HTERT-HM (cell line): ENCODE measurements around a stretch of chr1.

DNA sequence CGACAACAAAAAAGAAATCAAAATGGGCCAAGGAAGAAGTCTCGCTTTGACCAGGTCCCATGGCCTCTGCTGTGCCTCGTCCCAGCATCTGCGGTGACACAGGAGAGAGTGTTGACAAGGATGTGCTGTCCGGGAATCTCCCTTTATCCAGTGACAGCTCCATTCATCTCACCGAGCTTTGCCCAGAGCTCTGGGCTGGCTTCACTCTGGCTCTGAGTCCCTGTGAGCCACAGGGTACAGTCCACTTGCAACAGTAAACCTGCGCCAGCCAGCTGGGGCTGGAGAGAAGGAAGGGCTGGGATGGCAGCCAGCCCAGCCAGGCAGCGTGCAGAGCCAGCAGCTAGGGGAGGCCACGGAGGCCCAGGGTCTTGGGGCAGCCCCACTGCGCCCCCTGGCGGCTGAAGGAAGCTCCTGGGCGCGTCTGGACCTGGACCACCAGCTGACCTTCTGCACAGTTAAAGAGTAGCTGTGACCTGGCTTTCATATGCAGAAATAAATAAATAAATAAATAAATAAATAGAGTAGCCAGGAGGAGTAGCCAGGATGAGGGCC lies 29.7 kb downstream of the ENO1 start:
- RRBS = no CpG with 5 or more reads among the region's 13 CpGs

GRCh38 chr1:8868758-8869525 lies 9.5 kb downstream of the ENO1 start:
- RRBS = no CpG with 5 or more reads among the region's 9 CpGs

DNA sequence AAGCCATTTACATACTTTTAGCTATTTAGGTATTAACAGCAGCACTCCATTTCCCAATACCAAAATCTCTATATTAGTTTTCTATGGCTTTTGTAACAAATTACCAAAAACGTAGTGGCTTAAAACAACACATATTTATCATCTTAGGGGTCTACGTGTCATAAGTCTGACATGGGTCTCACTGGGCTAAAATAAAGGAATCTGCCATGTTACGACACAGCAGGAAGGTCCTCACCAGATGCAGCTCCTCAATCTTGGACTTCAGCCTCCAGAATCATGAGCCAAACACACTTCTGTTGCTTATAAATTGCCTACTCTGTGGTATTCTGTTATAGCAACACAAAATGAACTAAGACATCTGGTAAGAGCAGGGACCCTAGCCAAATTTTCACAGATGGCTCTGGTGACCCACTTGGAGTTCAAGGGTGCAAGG lies 3.0 kb upstream of the SLC2A7 start:
- RRBS = no CpG with 5 or more reads among the region's 3 CpGs

GRCh38 chr1:9066787-9067614 lies 2.4 kb downstream of the SLC2A5 start:
- RRBS = 10% methylated on average over 6 of the region's 23 CpGs

GRCh38 chr1:9084695-9085406 lies 15.4 kb upstream of the SLC2A5 start:
- RRBS = no CpG with 5 or more reads among the region's 12 CpGs

GRCh38 chr1:9127188-9127778 lies 1.6 kb downstream of the GPR157 start:
- RRBS = no CpG with 5 or more reads among the region's 13 CpGs

DNA sequence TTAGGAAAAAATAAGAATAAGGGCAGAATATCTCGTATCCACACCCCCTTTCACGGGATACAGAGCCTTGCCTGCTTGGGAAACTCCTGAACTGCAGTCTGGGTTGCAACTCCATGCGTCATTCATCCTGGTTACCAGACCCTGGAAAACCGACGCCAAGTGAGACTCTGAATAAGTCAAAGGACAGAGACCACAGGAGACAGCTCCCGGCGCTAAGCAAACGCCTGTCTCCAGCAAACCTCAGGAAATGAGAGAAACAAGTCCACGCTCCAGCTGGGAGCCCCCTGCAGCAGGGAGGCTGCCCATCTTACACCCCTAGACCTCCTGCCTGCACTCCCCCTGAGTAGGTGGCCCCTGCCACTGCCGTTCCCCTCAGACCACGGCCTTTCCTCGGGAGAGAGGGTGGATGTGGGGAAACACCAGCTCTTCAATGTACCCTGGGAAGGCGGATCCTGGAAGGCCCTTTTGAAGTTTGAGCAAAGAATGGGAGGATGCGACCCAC lies 37.5 kb upstream of the GPR157 start:
- RRBS = no CpG with 5 or more reads among the region's 14 CpGs

DNA sequence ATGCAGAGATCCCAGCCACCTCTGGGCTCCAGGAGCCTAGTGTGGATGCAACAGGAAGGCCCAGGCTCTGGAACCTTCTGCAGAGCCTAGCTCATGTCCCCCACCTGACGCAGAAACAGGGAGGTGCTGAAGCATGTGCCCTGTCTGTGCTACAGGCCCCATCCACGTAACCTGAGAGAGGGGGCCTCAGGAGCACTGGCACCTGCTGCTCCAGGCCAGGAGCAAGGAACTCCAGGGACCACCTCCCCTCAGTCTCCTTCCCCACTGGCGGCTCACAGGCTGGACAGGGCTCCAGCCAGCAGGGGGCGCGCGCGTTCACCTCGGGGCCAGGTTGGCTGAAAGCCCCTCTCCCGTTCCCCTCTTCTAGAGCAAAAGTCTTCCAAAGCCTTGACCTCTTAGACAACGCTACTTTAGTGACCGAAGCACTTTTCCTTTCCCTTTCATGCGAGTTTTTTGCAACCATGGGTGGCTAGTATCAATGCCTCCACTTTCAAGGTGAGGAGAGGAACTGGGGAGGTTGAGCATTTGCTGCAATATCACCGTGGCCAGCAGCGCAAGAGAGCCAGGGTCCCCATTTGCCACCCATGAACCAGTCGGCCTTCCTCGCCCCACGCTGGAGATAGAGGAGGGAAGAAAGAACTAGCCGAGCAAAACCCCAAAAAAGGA lies 52.4 kb upstream of the GPR157 start:
- RRBS = no CpG with 5 or more reads among the region's 18 CpGs

DNA sequence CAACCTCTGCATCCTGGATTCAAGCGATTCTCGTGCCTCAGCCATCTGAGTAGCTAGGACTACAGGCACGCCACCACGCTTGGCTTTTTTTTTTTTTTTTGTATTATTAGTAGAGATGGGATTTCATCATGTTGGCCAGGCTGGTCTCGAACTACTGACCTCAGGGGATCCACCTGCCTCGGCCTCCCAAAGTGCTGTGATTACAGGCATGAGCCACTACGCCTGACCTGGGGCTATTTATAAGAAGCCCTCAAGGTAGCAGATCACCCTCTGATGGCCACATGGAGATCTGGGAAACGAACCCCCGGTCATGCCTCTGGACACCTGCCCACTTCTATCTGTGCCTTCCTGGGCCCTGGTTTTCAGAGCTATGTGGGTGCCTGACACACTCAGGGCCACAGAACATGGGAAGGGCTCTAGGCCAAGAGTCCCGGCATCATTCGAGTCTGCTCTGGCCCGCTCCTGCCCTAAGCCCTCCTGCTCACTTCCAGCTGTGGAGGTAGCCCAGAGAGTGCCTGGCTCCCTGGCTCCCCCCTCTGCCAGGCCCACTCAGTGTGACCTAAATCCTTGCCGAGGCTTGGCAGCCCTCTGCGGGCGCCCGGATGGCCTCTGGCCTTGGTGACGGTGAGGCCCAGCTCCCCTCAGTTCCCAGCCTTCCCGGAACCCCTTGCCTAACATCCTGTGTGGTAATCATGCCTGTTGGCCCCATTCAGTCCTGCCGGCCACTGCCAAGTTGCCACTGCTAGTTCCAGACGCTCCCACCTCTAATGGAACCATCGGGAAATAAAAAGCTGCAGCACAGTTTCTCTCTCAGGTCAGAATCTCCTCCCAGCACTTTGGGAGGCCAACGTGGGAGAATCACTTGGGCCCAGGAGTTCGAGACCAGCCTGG lies 1.5 kb upstream of the H6PD start:
- RRBS = 33% methylated on average over 6 of the region's 23 CpGs

DNA sequence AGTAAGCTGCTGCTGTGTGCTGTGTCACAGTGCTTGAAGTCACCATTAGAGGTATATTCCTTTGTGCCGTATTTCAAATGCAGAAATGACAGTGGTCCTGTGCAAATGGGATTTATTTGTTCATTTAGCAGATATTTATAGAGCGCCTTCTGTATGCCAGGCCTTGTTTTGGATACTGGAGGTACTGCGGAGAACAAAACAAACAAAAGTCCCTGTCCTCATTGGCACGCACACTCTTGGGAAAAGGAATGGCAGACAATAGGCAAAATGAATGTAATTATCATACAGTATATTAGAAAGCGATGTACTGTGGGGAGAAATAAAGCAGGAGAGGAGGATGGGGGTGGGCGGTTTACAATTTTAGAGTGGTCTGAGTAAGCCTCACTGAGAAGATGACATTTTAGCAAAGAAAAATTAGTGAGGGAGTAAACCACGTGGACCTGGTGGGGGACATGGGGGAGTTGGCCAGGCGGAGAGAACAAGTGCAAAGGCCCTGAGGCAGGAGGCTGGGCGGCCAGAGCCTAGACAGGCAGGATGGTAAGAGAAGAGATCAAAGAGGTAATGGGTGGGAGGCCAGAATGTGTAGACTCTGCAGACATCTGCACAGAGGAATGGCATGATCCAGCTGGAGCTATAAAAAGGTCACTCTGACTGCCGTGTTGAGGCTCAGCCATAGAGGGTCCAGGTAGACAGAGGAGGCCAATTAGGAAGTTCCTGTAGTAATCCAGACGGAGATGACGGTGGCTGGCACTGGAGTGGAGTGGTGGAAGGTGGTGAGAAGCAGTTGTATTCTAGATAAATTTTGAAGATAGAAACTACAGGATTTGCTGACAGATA lies 3.4 kb downstream of the H6PD start:
- RRBS = no CpG with 5 or more reads among the region's 12 CpGs

- RRBS = no CpG with 5 or more reads among the region's 4 CpGs
Observed at GRCh38 chr1:9240473-9240733, 5.8 kb downstream of the H6PD start.

DNA sequence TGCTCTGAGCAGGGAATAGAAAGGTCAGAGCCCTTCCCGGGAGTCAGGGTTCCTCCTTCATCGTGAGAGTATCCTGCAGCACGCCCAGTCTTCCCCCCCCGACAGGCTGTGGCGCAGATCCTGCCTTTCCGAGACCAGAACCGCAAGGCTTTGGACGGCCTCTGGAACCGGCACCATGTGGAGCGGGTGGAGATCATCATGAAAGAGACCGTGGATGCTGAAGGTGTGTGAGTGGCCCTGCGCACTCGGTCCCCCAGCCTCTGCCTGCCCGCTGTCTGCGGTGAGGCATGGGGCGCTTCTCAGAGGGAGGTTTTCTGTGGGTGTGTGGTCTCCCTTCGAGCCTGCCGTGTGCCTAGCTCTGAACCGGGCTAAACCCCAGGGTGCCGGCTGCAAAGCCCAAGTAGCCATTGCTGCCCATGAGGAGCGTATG lies 12.3 kb downstream of the H6PD start:
- RRBS = no CpG with 5 or more reads among the region's 21 CpGs

DNA sequence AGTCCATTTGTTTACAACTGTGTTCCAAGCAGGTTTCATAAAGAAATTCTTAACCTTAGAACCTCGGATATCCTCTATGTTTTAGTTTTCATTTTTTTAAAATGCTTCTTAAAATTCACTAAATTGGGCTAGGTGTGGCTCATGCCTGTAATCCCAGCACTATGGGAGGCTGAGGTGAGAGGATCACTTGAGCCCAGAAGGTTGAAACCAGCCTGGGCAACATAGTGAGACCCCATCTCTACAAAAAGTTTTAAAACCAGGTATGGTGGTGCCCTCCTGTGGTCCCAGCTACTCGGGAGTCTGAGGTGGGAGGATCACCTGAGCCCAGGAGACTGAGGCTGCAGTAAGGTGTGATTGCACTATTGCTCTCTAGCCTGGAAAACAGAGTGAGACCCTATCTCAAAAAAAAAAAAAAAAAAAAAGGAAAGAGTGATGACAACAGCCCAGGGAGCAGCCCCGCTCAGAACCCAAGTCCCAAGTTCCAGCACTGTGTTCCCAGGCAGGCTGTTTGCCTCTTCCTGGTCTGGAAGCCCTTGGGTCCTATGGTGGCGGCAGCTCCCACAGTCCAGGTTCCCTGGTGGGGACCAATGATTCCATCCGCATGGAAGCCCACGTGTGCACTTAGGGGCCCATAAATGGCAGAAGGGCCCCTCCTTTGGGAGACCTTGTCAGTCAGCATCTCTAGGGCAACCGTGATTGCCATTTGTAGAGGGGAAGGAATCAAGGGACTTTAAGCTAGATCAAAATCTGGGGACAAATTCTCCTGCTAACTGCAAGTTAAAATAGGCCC lies 24.7 kb upstream of the SPSB1 start:
- RRBS = no CpG with 5 or more reads among the region's 7 CpGs

DNA sequence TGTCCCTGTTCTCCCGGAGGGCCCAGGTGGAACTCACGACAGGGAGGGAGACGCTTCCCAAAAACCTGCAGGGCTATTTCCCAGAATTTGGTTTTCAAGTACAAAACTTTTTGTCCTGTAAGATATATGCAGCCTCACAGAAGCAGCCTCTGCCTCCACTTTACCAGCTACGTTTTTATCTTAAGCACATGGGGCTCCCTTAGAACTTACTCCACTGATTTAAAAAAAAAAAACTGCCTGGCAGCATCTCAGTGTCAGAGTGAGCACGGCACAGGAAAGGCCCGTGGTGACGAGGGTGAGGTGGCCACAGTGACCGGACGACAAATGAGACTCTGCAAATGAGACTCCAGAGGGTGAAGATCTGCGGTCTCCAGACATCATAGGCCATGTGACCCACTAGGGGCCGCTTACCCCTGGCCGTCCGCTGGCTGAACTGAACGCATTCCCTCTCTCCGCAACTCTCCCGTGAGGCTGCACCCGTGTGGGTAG lies 23.8 kb upstream of the SPSB1 start:
- RRBS = no CpG with 5 or more reads among the region's 17 CpGs

DNA sequence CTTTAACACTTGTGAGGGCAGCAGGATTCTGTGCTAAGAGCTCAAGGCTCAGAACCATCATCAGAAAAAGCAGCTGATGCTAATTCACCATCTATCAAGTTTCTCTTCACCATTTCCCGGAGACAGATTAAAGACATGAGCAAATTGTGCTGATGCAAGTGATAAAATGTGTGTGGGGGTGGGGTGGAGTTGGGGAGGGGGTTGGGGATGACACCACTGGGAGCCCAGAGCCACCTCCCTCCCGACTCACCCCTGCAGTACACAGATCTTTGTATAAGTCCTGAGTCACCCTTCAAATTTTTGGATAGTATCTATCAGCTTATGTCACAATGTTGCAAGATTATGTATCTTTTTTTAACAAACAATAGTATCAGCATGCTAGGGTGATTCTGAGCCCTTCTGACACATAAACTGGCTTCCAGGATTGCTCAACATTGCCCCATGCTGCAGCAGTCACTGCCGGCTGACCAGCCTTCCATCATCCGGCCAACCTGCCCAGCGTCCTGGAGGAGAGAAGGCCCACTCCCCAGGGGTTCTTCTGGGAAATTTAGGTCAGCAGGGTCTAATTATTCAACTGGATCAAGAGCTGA lies 2.7 kb upstream of the SPSB1 start:
- RRBS = no CpG with 5 or more reads among the region's 5 CpGs

GRCh38 chr1:9326568-9327142 lies 34.0 kb downstream of the SPSB1 start:
- RRBS = no CpG with 5 or more reads among the region's 13 CpGs

GRCh38 chr1:9371190-9372375 lies 78.9 kb downstream of the SPSB1 start:
- RRBS = no CpG with 5 or more reads among the region's 25 CpGs

DNA sequence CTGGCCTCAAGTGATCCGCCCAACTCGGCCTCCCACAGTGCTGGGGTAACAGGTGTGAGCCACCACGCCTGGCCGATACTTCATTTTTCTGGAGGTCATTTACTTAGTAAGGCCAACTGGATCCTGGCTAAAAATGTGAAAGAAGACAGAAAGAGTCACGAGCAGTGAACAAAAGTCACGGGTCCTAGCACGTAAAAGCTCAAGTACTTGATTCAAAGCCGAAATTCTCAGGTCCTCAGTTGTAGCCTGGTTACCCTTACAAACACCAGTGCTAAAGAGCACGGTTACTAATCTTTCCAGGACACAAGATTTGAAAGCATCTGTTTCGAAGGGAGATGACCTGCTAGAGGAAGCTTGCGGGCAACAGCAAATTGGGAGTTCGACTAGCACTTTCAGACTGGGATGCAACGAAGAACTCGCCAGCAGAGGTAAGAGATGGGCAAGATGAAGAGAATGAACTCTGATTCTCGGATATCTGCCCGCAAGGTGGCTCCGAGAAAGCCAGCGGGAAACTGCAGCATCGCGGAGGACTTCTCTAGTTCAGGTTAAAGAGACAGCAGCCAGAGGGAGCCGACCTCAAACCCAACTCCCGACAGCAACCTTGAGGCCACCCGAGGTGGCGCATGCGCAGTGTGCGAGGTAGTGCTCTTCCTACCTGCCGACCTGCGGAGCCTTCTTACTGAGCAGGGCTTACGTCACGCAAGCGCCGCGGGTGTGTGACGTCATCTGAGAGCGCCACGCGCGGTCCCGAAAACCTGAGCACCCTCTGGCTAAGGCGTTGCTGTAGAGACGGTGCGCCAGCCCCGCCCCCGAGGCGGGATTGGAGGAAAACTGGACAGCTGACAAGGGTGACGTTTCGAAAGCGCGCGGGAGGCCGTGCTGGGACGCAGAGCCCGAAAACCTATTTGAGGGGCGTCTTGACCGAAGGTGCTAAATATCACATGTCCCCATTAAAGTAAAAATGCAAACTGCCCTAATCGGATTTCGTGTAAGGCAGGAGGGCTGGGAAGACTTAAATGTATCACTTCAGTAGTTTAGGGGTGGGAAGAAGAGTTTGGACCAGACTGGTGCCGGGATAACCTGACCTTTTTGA lies 110.7 kb upstream of the SLC25A33 start:
- RRBS = no CpG with 5 or more reads among the region's 58 CpGs

- RRBS = no CpG with 5 or more reads among the region's 13 CpGs
Observed at GRCh38 chr1:9443979-9444442, 95.3 kb upstream of the SLC25A33 start.

GRCh38 chr1:9452349-9453117 lies 86.7 kb upstream of the SLC25A33 start:
- RRBS = no CpG with 5 or more reads among the region's 8 CpGs